Vein endothelial cell (primary cell): Measurements from ENCODE around the genes HCAR2 and DENR.

DNA sequence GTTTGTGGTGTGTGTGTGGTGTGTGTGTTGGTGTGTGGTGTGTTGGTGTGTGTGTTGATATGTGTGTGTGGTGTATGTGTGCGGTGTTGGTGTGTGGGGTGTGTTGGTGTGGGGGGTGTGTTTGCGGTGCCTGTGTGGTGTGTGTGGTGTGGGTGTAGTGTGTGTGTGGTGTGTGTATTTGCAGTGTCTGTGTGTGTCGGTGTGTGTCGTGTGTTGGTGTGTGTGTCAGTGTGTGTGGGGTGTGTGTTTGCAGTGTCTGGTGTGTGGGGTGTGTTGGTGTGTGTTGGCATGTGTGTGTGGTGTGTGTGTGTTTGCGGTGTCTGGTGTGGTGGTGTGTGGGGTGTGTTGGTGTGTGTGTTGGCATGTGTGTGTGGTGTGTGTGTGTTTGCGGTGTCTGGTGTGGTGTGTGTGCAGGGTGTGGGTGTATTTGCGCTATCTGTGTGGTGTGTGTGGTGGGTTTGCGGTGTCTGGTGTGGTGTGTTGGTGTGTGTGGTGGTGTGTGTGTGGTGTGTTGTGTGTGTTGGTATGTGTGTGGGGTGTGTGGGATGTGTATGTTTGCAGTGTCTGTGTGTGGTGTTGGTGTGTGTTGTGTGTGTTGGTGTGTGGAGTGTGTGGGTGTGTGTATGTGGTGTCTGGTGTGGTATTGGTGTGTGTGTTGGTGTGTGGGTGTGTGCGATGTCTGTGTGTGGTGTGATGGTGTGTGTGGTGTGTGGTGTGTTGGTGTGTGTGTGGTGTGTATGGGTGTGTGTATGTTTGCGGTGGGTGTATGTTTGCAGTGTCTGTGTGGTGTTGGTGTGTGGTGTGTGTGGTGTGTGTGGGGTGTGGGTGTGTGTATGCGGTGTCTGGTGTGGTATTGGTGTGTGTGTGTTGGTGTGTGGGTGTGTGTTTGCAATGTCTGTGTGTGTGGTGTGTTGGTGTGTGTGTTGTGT, 15.3 kb downstream of the MLXIP start:
- CAGE, long polyA plus RNA = no peak

- CAGE, long polyA plus RNA = no peak
These were observed 1.6 kb downstream of the LRRC43 start for GRCh38 chr12:122184475-122185041.

- CAGE, long polyA plus RNA = no peak
These were observed 576 bp downstream of the DIABLO start for GRCh38 chr12:122225436-122225516.

DNA sequence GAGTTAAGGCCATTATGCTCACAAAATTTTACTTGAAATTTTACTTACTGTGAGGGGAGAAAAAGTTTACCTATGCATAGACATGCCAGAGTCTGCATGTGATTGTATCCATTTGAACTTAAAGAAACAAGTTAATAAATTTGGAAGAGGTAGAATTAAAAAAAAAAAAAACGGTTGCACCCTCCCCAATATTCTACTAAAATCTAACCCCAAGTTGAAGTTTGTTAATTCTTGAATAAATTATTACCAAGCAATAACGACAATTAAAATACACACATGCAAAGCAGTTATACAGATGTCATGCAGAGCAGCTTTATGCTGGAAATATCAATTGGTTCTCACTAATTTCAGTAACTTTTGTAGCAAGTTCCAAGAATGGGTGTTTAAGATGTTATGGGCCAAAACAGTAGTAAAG, 13.0 kb upstream of the VPS33A start:
- CAGE, long polyA plus RNA = no peak

GRCh38 chr12:122336440-122336830, 70.1 kb upstream of the VPS33A start:
- CAGE, long polyA plus RNA = no peak

DNA sequence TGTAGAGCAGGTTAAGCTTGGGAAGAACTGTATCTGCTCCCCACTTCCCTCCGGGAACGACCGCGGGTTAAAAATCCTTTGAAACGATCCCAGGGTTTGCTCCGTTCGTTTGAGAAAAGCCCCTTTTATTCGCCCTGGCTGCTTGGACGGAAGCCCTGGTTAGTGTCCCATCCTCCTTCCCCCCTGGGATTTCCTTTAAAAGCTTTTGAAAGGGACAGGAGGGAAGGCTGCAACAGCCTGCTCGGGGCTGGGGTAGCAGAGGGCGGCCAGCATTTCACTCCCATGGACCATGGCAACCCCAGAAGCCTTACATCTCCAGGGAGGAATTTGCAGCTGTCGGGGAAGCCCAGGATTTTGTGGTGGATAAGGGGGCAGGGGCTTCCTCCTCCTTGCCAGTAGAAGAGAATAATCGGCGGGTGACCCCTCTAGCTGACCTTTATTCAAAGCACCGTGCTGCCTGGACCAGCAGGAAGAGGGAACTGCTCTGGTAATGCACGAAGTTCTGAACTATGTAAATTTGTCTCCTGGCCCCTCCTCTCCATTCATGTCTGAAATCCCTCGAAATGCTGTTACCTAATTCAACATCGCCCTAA, 831 bp upstream of the CLIP1 start:
- CAGE, long polyA plus RNA = no peak

DNA sequence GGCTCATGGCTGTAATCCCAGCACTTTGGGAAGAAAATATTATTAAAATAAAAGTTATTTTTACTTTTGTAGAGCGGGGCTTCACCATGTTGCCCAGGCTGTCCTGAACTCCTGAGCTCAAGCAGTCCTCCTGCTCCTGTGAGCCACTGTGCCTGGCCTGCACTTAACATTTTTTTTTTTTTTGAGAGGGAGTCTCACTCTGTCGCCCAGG, 35.0 kb downstream of the ZCCHC8 start:
- CAGE, long polyA plus RNA = no peak

DNA sequence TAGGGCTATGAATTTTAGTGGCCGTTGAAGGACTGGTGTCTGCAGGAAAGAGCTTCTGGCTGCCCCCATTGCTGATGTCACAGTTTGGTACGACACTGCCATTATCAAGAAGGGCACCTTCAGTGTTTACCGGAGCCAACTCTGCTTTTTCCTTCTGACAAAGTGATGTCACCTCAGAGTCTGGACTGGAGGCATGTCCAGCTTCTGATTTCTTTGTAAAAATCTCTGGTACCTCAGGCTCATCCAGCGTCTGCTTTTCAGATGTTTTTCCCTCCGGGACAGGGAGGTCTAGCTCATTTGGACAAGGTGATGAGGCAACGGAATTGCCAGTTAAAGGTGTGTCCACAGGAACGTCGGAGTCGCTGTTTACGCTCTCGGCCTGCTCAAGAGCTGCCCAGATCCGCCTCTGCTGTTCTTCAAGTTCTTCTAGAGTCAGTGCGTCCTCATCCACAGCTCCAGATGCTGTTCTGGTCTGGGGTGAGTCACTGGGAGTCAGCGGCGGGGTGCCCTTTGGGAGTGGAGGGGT, 27.0 kb downstream of the ZCCHC8 start:
- CAGE, long polyA plus RNA = no peak

DNA sequence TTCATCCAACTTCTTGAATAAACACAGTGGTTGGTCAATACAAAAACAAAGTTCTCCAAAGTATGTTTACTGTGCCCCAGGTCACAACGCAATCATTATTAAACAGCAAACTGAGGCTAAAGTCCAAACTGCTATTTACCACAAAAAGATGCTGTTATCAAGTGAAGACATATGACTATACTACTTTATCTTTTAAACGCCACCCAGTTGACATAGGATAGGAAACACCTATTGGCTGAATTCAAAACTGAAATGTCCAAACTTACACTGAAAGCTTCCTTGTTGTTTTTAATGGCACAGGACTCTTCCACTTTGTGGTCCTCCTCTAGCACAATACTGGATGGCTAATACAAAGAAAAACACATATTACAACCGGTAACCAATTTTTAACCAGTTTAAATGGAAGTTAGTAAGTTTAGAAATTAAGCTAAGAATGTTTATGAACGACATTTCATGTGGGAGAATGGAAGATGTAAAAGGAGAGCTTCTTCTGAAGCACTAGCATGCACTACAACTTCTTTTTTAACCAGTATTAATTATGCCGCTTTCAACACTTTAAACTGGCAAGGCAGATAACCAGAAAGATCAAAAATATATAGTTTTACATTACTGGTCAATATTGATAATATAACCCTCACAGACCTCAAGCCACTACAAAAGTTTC, 11.5 kb downstream of the ZCCHC8 start:
- CAGE, long polyA plus RNA = no peak

DNA sequence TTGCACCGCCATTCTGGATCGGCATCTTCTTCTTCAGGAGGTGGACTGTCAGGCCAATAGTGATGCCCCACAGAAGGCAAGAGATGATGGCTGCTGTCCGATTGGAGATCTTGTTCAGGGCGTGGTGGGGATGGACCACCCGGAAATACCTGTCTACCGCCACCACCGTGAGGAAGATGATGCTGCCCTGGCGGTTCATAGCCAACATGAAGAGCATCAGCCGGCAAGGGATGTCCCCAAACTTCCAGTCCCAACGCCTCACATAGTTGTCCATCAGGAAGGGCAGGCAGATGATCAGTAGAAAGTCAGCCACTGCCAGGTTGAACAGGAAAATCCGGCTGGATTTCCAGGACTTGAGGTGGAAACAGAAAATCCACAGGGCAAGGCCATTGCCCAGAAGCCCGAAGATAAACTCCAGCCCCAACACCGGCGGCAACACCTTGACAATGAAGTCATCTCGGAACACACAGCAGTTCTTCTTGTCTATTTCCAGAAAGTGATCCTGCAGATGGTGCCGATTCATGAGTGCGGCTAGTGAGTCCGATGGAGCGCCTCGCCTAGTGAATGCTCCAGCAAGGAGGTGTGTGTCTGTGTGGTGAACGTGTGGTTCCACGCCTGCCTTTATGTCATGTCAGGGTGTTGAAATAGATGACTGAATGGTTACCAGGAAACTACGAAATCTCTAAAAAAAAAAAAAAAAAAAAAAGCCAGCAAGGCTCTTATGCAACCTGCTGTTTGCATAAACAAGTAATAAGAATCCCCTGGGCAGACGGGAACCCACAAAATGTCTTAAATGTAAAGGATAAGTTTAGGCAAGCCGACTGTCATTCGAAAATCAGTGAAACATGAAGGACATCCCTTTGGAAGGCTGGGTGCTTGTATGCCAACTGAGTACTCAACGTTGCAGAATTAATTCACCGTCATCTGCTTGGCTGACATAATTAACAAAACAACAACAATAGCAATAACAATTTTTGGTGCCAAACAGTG, at the start of gene HCAR2:
TSS of gene HCAR2 (minus strand) at position 597 of the 990 bp plus-strand sequence.
- CAGE, long polyA plus RNA = no peak

DNA sequence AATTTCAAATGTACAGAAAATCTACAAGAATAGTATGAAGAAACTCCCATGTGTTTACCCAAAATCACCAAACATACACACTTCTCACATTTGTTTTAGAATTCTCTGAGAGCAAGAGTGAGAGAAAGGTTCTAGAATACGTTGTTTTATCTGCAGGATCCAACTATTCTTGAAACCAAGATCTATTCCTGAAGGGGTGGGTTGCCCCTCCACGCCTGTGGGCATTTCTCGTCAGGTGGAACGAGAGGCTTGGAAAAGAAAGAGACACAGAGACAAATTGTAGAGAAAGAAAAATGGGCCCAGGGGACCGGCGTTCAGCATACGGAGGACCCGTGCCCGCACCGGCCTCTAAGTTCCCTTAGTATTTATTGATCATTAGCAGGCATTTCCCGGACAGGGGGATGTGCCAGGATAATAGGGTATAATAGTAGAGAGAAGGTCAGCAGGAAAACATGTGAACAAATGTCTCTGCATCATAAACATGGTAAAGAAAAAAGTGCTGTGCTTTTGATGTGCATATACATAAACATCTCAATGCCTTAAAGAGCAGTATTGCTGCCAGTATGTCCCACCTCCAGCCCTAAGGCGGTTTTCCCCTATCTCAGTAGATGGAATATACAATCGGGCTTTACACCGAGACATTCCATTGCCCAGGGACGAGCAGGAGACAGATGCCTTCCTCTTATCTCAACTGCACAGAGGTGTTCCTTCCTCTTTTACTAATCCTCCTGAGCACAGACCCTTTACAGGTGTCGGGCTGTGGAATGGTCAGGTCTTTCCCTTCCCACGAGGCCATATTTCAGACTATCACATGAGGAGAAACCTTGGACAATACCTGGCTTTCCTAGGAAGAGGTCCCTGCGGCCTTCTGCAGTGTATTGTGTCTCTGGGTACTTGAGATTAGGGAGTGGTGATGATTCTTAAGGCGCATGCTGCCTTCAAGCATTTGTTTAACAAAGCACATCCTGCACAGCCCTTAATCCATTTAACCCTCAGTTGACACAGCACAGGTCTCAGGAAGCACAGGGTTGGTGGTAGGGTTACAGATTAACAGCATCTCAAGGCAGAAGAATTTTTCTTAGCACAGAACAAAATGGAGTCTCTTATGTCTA, 1.6 kb upstream of the DENR start:
- CAGE, long polyA plus RNA = no peak

DNA sequence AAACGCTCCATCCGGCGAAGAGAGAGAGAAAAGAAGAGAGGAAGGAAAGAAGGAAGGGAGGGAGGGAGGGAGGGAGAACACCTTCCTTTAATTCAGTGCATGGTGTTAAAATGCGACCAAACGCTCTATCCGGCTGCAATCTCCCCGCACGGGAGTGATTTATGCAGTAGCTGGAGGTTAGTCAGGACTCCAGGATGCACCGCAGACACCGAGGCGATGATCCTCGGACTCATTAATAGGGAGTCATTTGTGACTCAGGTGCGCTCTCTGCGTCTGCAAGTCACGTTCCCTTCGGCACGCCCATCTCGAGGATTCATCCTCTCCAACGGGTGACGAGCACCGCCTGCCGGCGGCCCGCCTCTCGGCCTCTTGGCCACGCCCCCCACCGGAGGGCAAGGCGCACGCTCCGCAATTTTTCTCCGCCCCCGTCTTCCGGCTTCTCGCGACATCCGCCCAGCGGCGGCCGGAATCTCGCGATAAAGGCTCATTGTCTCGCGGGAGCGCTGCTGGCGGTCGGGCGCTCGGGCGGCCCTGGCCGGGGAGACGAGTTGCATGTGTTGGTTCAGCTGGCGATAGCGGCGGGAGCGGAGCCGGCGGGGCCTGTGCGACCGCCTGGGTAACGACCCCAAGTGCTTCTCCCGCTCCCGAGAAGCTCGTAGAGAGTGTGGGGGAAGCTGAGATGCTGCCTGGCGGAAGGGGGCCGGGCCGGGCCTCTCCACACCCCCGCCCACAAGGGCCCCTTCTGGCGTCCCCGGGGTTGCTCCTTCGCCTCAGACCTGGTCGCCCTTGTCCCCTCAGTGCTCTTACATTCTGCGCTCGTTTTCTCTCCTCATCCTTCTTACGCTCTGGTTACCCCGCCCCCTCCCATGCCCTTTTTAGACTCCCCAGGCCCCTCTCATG, at the start of gene DENR:
TSS of gene DENR (plus strand) at position 490 of the 900 bp plus-strand sequence.
- CAGE, long polyA plus RNA = no peak

DNA sequence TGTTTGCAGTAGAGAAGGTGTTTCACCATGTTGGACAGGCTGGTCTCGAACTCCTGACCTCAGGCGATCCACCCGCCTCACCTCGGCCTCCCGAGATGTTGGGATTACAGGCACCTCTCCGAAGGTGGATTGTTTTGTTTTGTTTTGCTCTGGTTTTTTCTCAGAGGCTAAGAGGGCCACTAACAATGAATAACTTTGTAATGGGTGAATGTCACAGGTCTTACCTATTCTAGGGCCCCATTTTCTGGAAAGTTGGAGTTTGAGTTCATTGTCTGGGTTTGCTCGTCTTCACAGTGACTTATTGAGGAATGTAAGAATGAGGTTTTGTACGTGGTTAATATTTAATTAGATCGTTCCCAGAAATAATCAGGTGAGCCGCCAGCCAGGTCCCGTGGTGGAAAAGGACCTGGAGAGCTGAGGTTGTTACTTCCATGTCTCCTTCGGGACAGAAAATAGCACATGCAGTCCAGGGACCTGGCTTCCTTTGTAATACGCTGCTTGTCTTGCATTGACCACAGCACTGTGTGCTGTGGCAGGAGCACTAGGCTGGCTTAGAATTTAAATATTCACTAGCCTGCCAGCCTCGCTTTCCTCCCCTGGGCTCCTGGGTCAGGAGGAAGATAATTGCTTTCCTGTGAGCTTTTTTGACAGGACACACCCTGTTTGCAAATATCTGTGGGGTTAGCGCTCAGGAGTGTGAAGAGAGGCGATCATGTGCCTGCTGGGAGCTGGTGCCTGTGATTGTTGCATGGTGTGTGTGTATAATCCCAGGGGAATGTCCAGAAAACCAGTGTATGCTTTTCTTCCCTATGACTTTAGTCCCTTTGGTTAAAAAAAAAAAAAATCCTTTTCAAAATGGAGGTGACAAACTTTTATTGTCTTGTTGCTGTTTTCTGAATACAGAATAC, 2.5 kb downstream of the HIP1R start:
- CAGE, long polyA plus RNA = no peak

- CAGE, long polyA plus RNA = no peak
These were observed 16.6 kb downstream of the HIP1R start for GRCh38 chr12:122851835-122852303.

- CAGE, long polyA plus RNA = no peak
These were observed 7.6 kb upstream of the VPS37B start for GRCh38 chr12:122903592-122903913.

DNA sequence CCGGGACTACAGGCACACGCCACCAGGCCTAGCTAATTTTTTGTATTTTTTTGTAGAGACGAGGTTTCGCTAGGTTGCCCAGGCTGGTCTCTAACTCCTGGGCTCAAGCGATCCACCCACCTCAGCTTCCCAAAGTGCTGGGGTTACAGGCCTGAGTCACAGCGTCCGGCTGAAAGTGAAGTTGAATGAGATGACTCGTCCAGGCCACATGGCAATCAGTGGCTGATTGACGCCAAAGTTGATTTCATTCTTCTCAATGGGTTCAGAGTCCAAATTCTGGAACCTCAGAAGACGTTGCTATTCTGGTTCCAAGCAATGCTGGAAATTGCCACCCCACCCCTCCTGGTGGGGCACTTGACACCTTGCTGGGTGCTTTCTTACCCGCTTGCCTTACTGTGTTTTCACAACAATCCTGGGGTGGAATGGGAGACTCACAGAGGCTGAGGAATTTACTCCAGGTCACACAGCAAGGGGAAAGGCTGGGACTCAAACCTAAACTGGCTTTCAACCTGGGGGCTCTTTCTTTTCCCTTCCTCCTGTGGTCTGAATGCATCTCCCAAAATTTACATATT, 14.8 kb downstream of the ABCB9 start:
- CAGE, long polyA plus RNA = no peak

DNA sequence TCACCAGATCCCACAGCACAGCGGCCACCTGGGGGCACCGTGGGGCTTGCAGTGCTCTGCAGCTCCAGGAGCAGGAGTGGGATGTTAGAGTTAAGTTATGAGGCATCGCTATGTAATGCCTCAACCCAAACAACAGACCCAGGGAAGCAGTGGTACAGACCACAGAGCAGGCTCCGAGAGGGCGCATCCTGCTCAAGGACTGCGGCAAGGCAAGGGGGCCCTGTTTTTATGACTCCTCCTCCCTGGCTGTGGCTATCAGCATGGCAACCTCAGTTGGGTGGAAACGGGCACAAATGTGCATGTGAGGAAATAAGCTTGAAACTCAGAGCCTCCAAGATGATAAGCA, 63.1 kb downstream of the ARL6IP4 start:
- CAGE, long polyA plus RNA = no peak

GRCh38 chr12:123075056-123075459, 75.8 kb downstream of the PITPNM2 start:
- CAGE, long polyA plus RNA = no peak

DNA sequence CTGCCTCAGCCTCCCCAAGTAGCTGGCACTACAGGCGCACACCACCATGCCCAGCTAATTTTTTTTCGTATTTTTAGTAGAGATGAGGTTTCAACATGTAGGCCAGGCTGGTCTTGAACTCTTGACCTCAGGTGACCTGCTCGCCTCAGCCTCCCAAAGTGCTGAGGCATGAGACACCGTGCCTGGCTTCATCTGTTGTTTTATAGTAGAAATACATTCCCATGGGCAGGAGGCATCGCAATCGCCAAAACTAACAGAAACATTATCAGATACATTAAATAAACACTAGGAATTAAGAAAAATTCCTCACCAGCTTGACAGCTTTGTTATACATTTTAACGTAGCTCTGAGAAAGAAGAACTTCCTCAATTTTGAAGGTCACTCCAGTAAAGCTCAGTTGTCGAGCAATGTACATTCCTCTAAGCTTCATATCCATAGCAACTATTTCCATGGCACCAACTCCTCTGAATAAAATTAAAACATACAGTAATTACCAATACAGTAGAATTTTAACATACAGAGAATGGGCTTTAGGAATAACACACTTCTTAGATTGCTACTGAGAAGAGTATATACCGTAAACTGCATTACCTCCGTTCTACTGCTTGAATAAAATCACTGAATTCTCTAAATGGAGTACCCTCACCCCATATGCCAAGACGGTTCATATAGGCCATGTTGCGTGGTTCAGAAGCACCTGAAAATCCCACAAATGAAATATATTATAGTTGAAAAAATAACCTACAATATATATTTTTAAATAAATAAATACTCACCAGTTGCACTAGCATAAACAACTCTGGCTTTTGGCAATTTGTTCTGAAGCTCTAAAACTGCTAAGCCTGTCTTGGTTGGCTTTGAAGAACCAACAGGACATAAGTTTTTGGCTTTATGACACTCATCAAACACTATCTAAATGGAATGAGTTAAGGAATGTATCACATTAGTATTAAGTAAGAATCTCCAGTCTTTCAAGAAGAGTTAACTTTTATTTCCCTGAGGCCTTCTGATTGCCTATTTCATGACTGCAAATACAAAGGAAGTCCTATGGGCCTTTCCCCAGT, 37.2 kb downstream of the SBNO1 start:
- CAGE, long polyA plus RNA = no peak

GRCh38 chr12:123474472-123475693, 16.9 kb downstream of the SNRNP35 start:
- CAGE, long polyA plus RNA = no peak